ENCODE measurements around the genes CMTM4, NAE1, LRRC36, TPPP3 and C16orf86.

GRCh38 chr16:66618484-66619102 lies 14.1 kb downstream of the CMTM3 start:
- PRO-cap: no peak
- RAMPAGE, long total RNA, 2 experiments: no peak in any of the 2 experiments

GRCh38 chr16:66649369-66650018 lies 45.0 kb downstream of the CMTM3 start:
- PRO-cap: no peak
- RAMPAGE, long total RNA, 2 experiments: no peak in any of the 2 experiments

DNA sequence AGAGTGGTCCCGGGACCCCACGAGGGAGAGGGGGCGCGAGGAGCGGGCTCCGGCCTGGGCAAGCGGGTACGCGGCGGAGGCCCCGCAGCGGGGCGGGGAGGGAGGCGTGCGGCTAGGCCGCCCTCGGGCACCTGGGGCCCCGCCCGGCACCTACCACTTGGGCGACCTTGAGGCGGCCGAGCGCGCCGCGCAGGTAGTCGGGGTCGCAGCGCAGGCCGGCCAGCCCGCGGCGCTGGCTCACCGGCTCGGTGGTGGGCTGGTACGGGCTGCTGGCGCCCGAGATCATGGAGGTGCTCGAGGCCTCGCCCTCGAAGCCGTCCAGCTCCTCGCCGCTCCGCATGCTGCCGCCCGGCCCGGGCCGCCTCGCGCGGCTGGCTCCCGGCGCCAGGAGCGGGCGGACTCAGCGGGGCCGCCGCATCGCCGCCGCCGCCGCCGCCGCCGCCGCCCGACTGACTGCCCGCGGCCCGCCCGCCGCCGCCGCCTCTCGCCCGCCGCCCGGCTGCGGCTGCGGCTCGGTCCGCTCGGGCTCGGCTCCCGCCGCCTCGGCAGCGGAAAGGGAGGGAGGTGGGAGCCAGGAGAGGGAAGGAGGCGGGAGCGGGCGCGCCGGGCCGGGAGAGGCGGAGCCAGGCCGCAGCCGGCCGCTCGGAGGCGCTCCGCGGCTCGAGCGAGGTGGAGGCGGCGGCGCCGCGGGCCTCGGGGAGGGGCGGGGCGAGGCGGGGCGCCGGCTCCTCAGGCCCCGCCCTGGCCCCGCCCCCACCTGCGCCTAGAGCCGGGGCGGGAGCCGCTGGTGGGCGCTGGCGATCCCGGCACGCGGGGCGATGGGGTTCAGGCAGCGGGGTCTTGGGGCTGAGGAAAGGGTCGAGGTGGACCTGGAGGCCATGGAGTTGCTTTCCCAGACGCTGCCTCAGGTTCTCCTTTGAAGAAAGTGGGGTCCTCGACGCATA lies at the start of gene CMTM4:
Gene CMTM4, minus strand, starts transcription at position 558 of the 944 bp plus-strand sequence.
- PRO-cap: bidirectional peak, plus-strand start at position 766 of the sequence, minus-strand start at position 507 of the sequence
- RAMPAGE, long total RNA, 2 experiments: no peak in any of the 2 experiments

DNA sequence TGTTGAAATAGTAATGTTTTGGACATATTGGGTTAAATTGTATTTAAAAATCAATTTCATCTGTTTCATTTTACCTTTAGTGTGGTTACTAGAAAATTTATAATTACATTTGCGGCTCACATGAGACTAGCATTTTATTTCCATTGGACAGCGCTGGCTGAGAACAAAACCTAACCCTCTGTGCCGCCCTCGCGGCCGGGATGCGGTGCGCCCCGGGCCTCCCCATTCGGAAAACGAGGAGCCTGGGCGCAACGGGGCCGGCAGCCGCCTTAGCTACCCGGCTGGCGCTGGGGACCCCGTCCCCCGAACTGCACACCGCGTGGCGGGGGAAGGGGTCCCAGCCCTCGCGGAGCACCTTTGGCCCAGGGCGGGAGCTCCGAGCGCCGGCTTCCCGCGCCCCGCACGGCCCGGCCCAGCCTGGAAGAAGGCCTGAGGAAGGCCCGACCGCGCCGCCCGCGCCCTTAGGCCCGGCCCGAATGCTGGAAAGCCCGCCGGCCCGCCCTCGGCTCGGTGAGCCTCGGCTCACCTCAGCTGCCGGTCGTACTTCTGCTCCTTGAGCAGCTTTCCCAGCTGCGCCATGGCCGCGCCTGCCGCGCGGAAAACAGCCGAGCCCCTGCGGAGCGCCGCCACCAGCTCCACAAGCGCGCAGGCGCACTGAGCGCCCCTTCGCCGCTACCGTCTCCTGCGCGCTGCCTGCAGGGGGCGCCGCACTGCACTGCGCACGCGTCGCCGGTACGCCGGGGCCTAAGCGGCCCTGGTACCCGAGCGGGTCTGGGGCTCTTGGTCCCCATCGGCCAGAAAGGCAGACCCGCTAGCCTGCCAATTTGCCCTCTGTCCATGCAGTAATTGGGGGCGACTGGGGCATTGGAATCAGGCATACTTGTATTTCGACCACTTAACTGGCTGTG lies at the start of gene NAE1:
Gene NAE1, minus strand, starts transcription at position 656 of the 908 bp plus-strand sequence.
- PRO-cap: unidirectional peak, plus-strand start at position 177 of the sequence; bidirectional peak, plus-strand start at position 735 of the sequence, minus-strand start at position 603 of the sequence
- RAMPAGE, long total RNA, 2 experiments: start-site peak on the minus strand in 2 of 2 experiments, centred at positions 621 to 626 of the sequence, 248 to 648 reads per replicate

- PRO-cap: unidirectional peak, minus-strand start at chr16:66901254
- RAMPAGE, long total RNA, 2 experiments: no peak in any of the 2 experiments
These were observed 17.8 kb downstream of the CDH16 start for GRCh38 chr16:66900472-66901643.

DNA sequence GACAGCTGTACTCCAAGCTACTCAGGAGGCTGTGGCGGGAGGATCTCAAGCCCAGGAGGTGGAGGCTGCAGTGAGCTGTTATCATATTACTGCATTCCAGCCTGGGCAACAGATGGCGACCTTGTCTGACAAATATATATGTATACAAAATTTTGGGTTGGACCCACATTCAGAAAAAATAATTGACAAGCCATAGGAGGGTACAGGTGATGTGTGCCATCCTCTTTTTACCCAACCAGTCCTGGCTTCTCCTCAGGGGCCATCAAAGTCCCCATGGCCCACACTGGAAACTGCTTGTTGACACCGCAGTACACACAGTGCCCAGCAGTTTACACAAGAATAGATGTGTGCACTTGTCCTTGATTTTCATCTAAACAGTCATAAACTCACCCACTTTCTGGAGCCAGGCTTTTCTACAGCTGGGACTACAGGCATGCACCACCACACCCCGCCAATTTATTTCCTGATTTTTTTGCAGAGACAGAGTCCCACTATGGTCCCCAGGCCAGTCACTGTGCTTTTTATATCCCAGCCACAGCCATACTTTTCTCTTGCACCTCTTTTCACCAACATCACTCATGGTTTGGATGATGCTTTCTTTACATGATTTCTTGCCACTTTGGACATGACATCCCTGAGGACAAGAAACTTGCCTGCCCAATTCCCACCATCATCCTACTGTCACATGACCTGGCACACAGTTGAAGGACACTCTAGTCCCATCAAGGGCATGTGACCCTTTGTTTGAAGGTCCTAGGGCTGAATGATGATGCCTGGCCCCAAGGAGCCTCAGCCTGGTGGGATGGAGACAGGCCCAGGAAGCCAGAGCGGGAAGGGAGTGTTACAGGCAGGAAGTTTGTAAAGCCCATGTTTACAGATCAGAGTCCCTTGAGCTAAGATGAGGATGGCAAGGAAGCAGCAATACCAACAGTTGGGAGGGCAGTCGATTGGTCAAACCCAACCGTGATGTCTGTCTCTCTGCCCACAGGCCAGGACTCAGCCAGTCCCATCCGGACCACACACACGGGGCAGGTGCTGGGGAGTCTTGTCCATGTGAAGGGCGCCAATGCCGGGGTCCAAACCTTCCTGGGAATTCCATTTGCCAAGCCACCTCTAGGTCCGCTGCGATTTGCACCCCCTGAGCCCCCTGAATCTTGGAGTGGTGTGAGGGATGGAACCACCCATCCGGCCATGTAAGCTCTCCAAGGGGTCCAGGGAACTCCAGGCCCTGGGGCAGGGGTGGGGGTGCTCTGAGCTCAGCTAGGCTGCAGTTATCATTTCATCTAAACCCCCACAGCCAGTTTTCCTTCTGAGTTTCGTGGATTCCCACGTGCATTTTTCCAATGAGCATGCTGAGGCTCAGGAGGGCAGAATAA lies 2.2 kb downstream of the CES2 start:
- PRO-cap: no peak
- RAMPAGE, long total RNA, 2 experiments: no peak in any of the 2 experiments

DNA sequence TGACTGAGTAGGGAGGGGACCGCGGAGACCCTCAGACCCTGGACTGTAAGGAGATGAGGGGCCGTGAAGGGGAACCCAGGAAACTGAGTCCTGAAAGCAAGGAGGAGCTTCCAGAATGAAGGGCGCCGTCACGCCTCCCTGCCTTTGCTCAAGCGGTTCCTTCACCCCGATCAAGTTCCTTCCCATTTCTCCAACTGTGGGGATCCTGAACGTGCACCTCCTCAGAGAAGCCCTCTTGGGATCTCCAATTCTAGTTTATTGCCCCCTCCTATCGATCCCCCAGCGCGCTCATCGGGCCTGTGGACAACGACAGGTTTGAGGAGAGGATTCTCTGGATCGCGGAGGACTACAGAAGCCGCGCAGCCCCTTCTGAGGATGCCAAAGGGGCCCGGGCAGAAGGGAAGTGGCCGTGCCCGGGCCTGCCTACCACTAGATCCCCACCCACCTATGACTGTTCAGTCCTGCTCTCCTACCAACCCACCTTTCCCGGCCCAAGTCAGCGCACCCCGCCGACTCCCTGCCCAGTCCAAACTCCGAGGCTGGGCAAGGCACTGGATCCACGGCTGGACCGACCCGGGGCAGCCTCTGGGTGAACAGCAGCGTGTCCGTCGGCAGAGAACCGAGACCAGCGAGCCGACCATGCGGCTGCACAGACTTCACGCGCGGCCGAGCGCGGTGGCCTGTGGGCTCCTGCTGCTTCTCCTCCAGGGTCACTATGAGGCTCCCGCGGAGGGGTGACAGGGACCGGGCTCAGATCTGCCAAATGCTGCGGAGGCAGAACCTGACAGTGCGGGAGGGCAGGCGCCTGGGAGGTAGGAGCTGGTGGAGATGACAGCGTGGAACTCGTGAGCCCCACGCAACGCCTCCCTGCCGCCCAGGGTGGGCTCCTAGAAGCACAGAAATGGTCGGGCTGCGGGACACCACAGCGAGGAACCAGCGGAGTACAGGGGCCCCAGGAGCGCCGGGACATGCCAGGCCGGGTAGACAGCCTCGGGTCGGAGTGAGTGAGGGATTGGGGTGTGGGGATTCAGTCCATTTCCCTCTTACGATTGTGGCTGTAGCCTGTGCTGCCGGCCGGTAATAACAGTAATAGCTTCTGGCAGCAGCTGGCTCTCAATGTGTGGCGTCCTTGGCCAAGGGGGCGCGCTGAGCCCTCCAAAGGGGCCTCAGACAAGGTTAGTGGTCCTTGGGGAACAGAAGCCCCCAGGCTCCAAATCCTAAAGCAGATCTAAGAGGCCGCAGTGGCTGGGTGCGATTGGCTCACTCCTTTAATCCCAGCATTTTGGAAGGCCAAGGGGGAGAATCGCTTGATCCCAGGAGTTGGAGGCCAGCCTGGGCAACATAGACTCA lies 12.5 kb upstream of the CES3 start:
- PRO-cap: no peak
- RAMPAGE, long total RNA, 2 experiments: no peak in any of the 2 experiments

DNA sequence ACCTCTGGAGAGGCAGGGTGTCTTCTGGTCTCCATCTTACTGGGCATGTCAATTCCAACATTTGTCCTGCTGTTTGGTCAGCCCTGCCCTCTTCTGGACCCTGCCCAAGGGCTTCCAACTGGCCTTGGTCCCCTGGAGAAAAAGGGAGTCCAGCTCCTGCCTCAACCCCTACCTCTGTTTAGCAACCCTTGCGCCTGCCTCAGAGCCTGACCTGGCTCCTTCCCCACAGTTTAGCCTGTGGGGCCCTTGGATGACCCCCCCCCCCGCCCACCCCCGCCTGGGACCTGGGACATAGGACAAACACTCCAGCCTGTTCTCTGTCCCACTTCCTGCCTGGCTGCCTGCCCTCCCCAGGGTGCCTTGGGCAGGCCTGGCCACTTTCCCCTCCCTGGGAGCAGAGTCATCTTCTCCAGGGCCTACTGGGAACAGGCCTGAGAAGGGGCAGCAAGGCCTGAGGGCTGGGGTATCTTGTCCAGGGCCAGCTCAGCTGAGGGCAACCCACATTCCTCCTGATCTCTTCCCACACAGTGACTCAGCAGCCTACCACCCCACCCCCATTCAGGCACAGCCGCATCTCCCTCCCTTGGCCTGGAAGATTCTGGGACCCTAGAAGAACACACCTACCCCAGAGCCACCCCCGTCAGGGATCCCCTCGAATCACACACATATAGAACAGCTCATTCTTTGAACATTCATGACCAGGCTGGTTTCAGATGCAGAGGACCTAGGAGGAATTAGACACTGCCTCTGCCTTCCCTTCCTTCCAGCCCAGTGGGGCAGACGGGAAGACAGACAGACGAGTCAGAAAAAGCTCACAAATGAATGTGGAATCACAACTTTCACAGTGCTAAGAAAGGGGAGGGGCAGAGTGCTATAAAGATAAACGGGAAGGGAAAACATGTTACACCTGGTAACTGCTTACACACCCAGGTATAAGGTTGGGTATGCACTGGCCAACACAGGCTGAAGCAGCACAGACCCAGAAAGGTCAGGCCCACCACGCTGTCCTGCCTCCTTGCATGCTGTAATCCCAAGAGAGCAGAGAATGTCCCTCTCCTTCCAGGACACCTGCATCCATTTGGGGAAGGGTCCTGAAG lies 6.1 kb downstream of the FHOD1 start:
- PRO-cap: bidirectional peak, plus-strand start at position 412 of the sequence, minus-strand start at position 180 of the sequence
- RAMPAGE, long total RNA, 2 experiments: no peak in any of the 2 experiments

DNA sequence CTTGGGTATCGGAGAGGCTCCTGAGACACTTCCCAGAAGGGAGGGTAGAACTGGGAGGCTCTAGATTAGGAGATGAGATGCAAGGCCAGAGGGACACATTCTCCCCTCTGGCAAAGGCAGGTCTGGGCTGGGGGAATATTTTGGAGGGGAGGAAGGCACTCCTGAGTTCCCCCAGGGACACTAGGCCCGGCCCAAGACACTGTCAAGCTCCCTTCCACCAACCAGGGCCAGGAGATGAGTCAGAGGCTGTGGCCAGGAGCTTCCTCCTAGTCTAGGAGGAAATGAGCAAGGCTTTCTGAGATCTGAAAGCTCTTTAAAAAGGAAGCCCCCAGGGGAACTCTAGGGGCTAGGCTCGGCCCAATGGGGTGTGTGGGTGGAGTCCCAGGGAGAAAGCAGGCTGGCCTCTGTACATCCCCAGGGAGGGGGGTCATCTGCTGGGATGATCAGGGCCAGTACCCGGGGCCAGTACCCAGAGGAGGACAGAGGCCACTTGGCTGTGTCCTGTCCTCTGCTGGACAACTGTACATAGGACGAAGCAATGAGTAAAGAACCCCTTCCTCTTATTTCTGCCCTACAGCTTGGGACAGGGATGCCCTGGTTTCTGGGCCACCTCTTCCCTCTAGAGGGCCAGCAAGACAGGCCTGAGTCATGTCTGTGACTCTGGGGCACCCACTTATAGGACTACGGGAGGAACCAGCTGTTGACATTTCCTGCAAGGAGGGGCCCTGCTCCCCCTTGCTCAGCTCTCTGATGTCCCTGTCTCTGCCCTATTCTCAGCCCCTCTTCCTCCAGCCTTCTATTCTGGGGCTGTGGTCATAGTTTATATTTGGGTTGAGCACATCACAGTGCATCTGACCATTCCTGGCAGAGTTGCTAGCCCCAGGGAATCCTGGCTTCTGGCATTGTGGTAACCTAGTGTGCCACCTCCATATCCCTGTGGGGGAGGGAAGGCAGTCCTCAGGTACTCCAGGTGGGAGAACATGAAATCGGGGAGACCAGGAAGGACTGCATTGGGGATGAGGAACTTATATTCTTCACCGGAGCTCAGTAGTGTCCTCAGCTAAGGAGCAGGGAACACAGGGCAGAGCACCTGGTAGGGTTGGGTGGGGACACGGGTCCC lies 2.7 kb downstream of the FHOD1 start:
- PRO-cap: bidirectional peak, plus-strand start at position 455 of the sequence, minus-strand start at position 282 of the sequence; bidirectional peak, plus-strand start at position 929 of the sequence, minus-strand start at position 648 of the sequence
- RAMPAGE, long total RNA, 2 experiments: no peak in any of the 2 experiments

- PRO-cap: no peak
- RAMPAGE, long total RNA, 2 experiments: no peak in any of the 2 experiments
These were observed at the start of gene LRRC36 for GRCh38 chr16:67326443-67327215. Gene LRRC36, plus strand, starts transcription at chr16:67326815.

GRCh38 chr16:67363238-67364115 lies 29.8 kb downstream of the TPPP3 start:
- PRO-cap: no peak
- RAMPAGE, long total RNA, 2 experiments: no peak in any of the 2 experiments

- PRO-cap: bidirectional peak, plus-strand start at chr16:67393672, minus-strand start at chr16:67393498; unidirectional peak, plus-strand start at chr16:67394066
- RAMPAGE, long total RNA, 2 experiments: start-site peak on the minus strand in 2 of 2 experiments, at chr16:67393431-67393500 at its widest, 594 to 775 reads per replicate
These were observed at the start of gene TPPP3 for GRCh38 chr16:67393028-67394257. Gene TPPP3, minus strand, starts transcription at chr16:67393498.

DNA sequence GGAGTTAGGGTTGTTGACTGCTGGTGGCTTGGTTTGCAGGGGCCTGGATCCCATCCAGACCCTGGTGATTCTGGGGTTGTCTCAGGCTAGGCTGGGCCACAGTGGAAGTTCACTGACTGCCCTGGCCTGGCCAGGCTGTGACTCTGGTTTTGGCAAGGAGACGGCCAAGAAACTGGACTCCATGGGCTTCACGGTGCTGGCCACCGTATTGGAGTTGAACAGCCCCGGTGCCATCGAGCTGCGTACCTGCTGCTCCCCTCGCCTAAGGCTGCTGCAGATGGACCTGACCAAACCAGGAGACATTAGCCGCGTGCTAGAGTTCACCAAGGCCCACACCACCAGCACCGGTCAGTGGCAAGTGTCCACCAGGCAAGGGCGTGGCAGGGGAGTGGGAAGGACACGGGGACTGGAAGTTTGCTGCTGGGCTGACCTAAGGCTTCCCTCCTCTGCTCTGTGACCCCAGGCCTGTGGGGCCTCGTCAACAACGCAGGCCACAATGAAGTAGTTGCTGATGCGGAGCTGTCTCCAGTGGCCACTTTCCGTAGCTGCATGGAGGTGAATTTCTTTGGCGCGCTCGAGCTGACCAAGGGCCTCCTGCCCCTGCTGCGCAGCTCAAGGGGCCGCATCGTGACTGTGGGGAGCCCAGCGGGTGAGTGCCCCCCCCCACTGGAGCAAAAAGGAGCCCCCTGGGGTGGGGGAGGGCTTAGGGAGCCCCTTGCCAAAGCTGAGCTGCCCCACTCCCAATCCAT lies 4.7 kb downstream of the HSD11B2 start:
- PRO-cap: no peak
- RAMPAGE, long total RNA, 2 experiments: no peak in any of the 2 experiments

- PRO-cap: no peak
- RAMPAGE, long total RNA, 2 experiments: no peak in any of the 2 experiments
These were observed 833 bp upstream of the RIPOR1 start for GRCh38 chr16:67527807-67528184.

DNA sequence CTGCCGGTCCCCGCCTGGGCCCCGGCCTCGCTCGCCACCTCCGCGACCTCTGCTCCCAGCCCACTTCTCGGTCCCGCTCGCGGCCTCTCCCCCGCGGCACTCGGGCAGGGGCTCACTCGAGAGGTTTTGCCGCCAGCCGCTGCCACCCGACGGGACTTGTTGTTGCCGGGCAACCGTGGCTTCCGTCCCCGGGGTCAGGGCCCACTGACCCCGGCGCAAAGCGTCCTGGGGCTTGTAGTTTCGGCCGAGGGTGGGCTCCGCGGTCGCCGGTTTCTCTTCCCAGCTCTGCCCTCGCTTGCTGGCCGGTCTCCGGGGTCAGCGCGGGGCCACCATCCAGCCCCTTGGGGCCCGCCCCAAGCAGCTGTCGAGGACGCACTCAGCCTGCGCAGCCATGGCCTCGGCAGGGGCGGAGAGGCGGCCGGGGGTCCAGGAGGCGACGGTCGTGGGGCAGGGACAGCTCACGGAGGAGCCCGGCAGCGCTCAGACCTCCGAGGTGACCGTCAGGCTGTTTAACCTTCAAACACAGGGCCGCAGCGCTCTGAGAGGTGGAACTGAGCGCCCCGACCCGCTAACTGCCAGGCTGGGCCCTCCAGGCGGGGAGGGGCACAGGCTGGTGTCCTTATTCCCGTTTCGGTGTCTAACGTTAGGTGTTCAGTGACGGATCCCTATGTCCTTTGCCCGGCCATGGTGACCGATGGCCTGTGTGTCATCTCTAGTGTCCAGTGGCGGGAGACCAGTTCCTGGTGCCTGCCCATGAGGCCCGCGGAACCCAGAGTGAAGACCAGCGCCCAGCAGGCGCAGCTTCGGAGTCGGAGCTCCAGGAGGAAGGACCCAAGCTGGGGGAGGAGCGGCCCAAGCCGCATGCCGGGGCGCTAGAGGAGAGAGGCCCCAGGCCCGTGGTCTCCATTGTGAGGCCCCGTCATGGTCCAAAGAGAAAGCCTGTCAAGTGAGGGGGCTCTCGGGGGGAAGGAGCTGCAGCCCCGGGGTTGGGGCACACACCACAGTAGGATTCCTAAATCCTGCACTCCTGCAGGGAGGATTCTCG lies at the start of gene C16orf86:
Gene C16orf86, plus strand, starts transcription at position 235 of the 1,045 bp plus-strand sequence.
- PRO-cap: bidirectional peak, plus-strand start at position 237 of the sequence, minus-strand start at position 158 of the sequence; unidirectional peak, minus-strand start at position 776 of the sequence
- RAMPAGE, long total RNA, 2 experiments: start-site peak on the plus strand in 2 of 2 experiments, centred at positions 244 to 259 of the sequence, 19 to 28 reads per replicate; start-site peak on the minus strand in 1 of 2 experiments, centred at position 166 of the sequence, 9 reads per replicate

- PRO-cap: no peak
- RAMPAGE, long total RNA, 2 experiments: no peak in any of the 2 experiments
These were observed 773 bp downstream of the THAP11 start for GRCh38 chr16:67842928-67843257.

DNA sequence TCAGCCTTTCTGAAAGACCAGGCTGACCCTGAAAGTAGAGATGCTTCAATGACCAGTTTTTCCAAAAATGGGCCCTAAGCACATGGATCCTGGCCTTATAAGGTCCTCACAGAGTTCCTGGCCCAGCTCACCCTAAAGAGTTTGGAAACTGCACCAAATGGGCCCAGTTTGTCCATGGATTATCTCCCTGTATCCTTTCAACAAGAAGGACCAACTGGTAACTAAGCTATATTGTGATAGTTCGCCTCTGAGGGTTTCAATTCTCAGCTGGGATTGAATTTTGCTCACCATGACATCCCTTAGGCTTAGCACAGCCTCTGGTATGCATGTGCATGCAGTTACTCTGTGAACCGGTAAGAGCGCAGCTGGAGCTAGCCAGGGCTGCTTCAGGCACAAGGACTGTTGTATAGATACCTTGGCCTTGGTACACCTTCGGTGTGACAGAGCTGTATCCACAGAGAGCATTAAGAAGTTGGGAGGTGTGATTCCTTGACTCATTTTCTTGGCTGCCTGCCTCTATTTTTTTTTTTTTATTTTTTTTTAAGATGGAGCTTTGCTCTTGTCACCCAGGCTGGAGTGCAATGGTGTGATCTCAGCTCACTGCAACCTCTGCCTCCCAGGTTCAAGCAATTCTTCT lies 2.3 kb downstream of the THAP11 start:
- PRO-cap: no peak
- RAMPAGE, long total RNA, 2 experiments: no peak in any of the 2 experiments

DNA sequence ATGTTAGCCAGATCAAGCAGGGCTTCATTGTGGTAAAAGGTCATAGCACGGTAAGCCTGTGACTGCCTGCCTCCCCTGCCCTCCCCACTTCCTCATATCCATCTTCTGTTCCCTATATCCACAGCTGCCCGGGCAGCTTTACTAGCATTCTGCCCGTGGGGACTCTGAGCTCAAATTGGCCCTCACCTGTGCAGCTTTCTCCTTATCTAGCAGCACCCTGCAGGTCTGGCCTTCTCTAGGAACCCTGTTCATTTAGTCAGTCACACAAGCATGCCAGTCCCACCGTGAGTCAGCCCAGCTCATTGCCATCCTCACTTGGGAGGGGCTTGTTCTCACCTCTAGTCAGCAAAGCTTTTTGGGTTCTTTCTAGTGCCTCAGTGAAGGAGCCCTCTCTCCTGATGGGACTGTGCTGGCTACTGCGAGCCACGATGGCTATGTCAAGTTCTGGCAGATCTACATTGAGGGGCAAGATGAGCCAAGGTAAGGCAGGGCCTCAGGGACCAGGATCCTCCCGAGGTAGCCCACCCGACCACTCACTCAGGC lies 5.0 kb downstream of the EDC4 start:
- PRO-cap: no peak
- RAMPAGE, long total RNA, 2 experiments: no peak in any of the 2 experiments

DNA sequence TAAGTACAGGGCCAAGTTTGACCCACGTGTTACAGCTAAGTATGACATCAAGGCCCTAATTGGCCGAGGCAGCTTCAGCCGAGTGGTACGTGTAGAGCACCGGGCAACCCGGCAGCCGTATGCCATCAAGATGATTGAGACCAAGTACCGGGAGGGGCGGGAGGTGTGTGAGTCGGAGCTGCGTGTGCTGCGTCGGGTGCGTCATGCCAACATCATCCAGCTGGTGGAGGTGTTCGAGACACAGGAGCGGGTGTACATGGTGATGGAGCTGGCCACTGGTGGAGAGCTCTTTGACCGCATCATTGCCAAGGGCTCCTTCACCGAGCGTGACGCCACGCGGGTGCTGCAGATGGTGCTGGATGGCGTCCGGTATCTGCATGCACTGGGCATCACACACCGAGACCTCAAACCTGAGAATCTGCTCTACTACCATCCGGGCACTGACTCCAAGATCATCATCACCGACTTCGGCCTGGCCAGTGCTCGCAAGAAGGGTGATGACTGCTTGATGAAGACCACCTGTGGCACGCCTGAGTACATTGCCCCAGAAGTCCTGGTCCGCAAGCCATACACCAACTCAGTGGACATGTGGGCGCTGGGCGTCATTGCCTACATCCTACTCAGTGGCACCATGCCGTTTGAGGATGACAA lies 16.1 kb downstream of the PSKH1 start:
- PRO-cap: no peak
- RAMPAGE, long total RNA, 2 experiments: no peak in any of the 2 experiments

DNA sequence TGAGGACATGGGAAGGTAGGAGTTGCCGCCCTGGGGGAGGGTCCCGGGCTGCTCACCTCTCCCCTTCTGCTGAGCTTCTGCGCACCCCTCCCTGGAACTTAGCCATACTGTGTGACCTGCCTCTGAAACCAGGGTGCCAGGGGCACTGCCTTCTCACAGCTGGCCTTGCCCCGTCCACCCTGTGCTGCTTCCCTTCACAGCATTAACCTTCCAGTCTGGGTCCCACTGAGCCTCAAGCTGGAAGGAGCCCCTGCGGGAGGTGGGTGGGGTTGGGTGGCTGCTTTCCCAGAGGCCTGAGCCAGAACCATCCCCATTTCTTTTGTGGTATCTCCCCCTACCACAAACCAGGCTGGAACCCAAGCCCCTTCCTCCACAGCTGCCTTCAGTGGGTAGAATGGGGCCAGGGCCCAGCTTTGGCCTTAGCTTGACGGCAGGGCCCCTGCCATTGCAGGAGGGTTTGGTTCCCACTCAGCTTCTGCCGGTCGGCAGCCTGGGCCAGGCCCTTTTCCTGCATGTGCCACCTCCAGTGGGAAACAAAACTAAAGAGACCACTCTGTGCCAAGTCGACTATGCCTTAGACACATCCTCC lies 2.8 kb downstream of the CTRL start:
- PRO-cap: no peak
- RAMPAGE, long total RNA, 2 experiments: no peak in any of the 2 experiments